HEK293 (cell line): ENCODE measurements around the gene RPS23.

DNA sequence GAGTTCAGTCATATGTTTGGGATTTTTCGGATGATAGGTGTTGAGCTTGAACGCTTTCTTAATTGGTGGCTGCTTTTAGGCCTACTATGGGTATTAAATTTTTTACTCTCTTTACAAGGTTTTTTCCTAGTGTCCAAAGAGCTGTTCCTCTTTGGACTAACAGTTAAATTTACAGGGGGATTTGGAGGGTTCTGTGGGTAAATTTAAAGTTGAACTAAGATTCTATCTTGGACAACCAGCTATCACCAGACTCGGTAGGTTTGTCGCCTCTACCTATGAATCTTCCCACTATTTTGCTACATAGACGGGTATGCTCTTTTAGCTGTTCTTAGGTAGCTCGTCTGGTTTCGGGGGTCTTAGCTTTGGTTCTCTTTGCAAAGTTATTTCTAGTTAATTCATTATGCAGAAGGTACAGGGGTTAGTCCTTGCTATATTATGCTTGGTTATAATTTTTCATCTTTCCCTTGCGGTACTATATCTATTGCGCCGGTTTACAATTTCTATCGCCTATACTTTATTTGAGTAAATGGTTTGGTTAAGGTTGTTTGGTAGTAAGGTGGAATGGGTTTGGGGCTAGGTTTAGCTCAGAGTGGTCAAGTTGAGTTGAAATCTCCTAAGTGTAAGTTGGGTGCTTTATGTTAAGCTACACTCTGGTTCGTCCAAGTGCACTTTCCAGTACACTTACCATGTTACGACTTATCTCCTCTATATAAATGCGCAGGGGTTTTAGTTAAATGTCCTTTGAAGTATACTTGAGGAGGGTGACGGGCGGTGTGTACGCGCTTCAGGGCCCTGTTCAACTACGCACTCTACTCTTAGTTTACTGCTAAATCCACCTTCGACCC, 3.8 kb upstream of the MSH3 start:
- PRO-cap, result no peak
- RRBS, 2 experiments, result no CpG with 5 or more reads among the region's 20 CpGs

- PRO-cap, result no peak
- RRBS, 2 experiments, result no CpG with 5 or more reads among the region's 3 CpGs
Measured at GRCh38 chr5:80985492-80985984, 25.4 kb downstream of the RASGRF2 start.

- PRO-cap, result no peak
- RRBS, 2 experiments, result no CpG with 5 or more reads among the region's 8 CpGs
Measured at GRCh38 chr5:80987127-80987860, 27.1 kb downstream of the RASGRF2 start.

- PRO-cap, result no peak
Measured at GRCh38 chr5:81419052-81419478, 25.1 kb upstream of the ACOT12 start.

DNA sequence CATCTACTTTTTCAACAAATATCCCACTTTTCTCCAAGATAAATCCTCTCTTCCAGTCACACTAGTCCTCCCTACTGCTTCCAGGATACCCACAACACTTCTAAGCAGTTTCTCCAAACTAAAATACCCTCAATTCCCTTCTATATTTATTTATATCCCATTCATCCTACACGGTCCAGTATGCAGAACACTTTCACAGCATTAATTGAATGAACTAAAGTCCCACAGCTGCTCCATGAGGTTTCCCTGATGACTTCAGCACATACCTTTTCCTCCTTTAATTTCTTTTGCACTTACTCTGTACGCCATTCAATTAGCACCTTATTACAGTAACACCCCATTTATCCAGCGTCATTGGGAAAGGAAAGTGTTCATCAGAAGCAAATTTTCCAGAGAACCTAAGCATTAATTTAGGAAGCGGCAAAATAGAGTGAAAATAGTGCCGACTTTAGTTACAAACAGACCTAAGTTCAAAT, 24.2 kb downstream of the SSBP2 start:
- PRO-cap, result no peak
- RRBS, 2 experiments, result no CpG with 5 or more reads among the region's 5 CpGs

- PRO-cap, result no peak
- RRBS, 2 experiments, result under 1 to 2% methylated on average over 26 to 30 of the region's 63 CpGs
Measured at GRCh38 chr5:81750251-81750632, 655 bp downstream of the SSBP2 start.

DNA sequence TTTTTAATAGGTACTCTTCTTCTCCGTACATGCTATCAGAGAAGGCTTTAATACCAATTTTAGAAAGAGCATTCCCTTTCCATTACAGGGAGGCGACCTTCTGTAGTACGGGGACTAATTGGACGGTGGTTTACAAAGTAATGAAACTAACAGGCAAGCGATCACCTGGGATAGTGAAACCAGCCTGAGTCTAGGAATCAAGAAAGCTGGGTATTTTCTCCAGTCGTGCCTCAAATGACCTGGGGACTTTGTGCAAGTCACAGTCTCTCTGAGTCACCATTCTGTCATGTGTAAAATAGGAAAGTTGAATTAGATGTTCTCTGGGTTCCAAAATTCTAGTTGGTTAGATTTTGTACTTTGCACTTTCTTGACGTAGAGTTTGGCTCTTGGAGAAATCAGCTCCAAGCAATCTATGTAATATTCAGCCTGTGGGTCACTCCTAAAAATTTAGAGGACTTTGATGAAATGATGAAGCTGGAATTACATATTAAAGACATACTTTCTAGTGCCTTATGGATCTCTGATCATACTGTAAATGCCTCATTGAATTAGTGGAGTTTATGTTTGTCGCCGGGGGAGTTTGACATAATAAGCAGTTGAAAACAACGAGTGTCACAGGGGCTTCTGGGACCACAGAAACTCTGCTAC, 22.8 kb upstream of the SSBP2 start:
- PRO-cap, result no peak
- RRBS, 2 experiments, result no CpG with 5 or more reads among the region's 10 CpGs

- PRO-cap, result no peak
- RRBS, 2 experiments, result no CpG with 5 or more reads among the region's 5 CpGs
Measured at GRCh38 chr5:81787796-81788493, 37.0 kb upstream of the SSBP2 start.

DNA sequence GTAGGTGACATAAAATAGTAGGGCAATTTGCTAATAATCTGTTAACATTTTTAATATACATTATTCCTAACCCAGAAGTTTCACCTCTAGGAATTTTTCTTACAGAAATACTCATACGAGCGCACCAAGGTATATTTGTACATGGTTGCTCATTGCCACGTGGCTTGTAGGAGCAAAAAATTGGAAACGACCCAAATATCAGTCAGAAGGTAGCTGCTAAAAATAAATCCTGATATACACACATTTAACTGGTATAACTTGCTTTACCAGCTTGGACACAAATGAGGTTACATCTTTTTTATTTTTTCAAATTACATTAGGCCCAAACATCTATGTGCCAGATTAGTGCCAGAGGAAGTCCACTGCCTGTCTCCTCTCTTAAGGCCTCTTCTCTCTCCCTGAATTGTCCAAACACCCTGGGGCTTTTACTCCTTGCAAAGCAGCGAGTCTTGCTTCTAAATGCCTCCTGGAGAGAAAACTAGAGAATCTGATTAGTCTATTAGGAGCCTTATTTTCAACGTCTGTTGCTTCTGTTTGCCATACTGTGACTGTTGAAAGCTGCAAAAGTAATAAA, 92.0 kb upstream of the SSBP2 start:
- PRO-cap, result no peak
- RRBS, 2 experiments, result no CpG with 5 or more reads among the region's 6 CpGs

GRCh38 chr5:82277852-82278862, at the start of gene RPS23:
Gene RPS23, minus strand, starts transcription at chr5:82278354.
- PRO-cap, result bidirectional peak, plus-strand start at chr5:82278020, minus-strand start at chr5:82277925; bidirectional peak, plus-strand start at chr5:82278404, minus-strand start at chr5:82278354; bidirectional peak, plus-strand start at chr5:82278665, minus-strand start at chr5:82278625
- RRBS, 2 experiments, result under 1 to 1% methylated on average over 13 to 17 of the region's 68 CpGs

DNA sequence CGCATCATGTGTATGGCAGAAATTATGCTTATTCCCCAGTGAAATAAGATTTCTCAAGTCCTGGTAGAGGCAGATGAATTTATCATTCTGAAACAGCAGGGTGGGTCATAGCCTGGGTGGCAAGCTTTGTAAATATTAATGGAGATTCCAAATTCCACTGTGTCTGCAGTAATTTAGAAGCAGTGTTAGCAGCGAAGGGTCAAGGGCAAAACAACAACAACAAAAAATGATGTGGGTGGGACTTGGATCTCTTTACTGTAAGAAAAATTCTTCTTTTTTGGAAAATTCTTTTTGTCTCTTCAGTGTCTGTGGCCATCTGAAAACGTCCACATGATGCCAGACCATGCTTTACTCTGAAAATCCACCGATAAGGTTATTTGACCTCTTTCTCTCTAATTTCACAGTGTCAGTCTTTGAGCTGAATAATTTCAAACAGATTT, 106.0 kb upstream of the RPS23 start:
- PRO-cap, result no peak
- RRBS, 2 experiments, result no CpG with 5 or more reads among the region's 4 CpGs

- PRO-cap, result no peak
- RRBS, 2 experiments, result no CpG with 5 or more reads among the region's 9 CpGs
Measured at GRCh38 chr5:82396663-82397311, 118.6 kb upstream of the RPS23 start.

GRCh38 chr5:83027085-83027813, 49.9 kb downstream of the TMEM167A start:
- PRO-cap, result no peak
- RRBS, 2 experiments, result no CpG with 5 or more reads among the region's 4 CpGs

GRCh38 chr5:83537614-83538264, 66.2 kb downstream of the VCAN start:
- PRO-cap, result no peak
- RRBS, 2 experiments, result no CpG with 5 or more reads among the region's 3 CpGs

GRCh38 chr5:85638348-85639040, 979.2 kb upstream of the COX7C start:
- PRO-cap, result unidirectional peak, plus-strand start at chr5:85638451; unidirectional peak, plus-strand start at chr5:85638595; bidirectional peak, plus-strand start at chr5:85638625, minus-strand start at chr5:85638649; unidirectional peak, minus-strand start at chr5:85638826
- RRBS, 2 experiments, result no CpG with 5 or more reads among the region's 26 CpGs

DNA sequence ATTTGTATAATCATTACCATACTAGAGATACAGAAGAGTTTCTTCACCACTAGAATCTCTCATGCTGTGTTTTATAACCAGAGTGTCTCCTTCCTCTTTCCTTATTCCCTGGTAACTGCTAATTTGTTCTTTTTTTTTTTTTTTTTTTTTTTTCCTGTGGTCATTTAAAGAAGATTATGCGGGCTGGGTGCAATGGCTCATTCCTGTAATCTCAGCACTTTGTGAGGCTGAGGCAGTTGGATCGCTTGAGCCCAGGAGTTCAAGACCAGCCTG, 11.0 kb downstream of the RASA1 start:
- PRO-cap, result no peak
- RRBS, 2 experiments, result no CpG with 5 or more reads among the region's 2 CpGs

- PRO-cap, result no peak
- RRBS, 2 experiments, result no CpG with 5 or more reads among the region's 8 CpGs
Measured at GRCh38 chr5:87305170-87306124, 37.8 kb downstream of the RASA1 start.

GRCh38 chr5:87363601-87364559, 48.9 kb downstream of the CCNH start:
- PRO-cap, result no peak
- RRBS, 2 experiments, result no CpG with 5 or more reads among the region's 3 CpGs

GRCh38 chr5:87385856-87386270, 26.9 kb downstream of the CCNH start:
- PRO-cap, result no peak
- RRBS, 2 experiments, result no CpG with 5 or more reads among the region's 1 CpG

- PRO-cap, result no peak
- RRBS, 2 experiments, result no CpG with 5 or more reads among the region's 7 CpGs
Measured at GRCh38 chr5:87406635-87407282, 6.0 kb downstream of the CCNH start.